ENCODE data around the genes CDK5R2, RETREG2, ABCB6, ATG9A and OBSL1.

GRCh38 chr2:218892658-218893482 lies 12.2 kb downstream of the WNT10A start:
- RRBS, result no CpG with 5 or more reads among the region's 76 CpGs

GRCh38 chr2:218959315-218960076 lies at the start of gene CDK5R2:
CDK5R2 (plus strand) TSS chr2:218959666.
- RRBS, result 3% methylated on average over 13 of the region's 70 CpGs

GRCh38 chr2:218998480-218999050 lies 5.3 kb upstream of the CRYBA2 start:
- RRBS, result no CpG with 5 or more reads among the region's 10 CpGs

DNA sequence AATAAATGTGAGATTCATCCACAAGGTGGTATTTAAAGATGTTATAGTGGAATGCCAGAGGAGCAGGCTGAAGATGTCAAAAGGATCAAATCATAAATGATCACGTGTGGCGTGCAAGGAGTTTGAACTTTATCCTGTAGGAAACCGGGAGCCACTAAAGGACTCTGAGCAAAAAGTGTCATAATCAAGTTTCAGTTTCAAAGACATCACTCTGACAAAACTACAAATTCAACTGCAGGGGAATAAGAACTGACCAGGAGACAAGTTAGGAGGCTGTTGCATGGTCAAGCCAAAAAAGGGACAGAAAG lies 19.9 kb downstream of the NHEJ1 start:
- RRBS, result no CpG with 5 or more reads among the region's 3 CpGs

DNA sequence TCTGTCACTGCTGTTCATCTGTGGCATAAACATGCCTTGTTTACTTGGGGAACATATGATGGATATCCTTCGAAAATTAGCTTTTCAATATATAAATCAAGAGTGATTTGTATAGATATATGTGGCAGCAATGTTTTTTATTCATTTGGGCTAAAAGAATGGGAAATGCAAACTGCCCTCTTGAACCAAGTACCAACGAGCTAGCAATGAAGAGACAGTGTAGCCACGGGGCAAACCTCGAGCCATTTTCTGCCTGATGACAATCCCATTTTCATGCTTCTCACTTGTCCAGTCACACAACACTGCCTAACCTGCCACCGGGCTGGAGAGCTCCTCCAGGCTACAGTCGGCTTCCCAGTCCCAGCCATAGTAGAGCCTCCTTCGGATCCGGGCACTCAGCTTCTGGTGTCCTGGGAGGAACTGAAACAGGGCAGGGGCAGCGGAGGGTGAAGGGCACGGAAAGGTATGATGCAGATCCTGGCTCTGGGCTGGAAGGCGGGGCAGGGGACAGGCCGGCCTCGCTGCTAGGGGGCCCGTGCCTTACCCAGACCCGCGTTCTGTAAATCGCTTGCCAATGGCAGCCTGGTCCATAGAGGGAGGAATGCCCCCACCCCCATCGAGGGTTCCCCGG lies 698 bp downstream of the CNPPD1 start:
- RRBS, result 3% methylated on average over 5 of the region's 19 CpGs

DNA sequence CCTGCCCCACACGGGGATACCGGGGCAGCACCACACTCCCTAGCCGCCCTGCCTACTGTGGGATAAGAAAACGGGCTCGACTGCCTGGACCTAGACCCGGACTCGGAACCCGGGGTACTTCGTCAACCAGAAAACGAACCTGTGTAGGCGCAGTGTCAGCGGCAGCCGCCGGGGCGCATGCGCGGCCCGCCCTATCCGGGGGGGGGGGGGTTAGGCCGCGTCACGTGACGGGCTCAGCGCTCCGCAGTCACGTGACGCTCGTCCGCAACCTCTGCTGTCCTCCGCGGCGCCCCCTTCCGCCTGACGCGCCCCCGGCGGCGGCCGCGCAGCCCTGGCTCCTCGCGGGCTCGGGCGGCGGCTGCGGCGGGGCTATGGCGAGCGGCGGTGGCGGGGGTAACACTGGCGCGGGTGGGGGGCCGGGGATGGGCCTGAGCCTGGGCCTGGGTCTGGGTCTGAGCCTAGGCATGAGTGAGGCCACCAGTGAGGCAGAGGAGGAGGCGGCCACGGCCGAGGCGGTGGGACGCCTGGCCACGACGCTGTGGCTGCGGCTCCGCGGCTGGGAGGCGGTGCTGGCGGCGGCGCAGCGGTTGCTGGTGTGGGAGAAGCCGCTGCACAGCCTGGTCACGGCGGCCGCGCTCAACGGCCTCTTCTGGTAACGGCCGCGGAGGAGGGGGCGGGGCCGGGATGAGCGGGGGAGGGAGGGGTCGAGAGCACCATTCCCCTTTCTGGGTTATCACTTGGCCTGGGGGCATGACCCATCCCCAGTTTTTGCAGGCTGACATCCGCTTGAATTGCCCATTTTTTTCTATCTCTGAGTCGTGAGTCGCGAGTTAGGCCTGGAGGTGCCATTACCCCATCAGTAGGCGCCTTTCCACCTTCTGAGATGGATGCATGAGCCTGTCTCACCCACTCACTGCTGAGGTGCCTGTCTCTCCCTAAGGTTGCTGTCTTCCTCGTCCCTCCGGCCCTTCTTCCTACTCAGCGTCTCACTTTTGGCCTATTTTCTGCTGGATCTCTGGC lies at the start of gene RETREG2:
Gene RETREG2 (plus strand): TSS at position 294 of the 1,020 bp plus-strand sequence.
- RRBS, result 3% methylated on average over 13 of the region's 90 CpGs

GRCh38 chr2:219207601-219208118 lies 1.1 kb downstream of the ZFAND2B start:
- RRBS, result 57% methylated on average over 6 of the region's 12 CpGs

GRCh38 chr2:219218632-219219226 lies at the start of gene ABCB6:
ABCB6 (minus strand) TSS chr2:219218958.
- RRBS, result 3% methylated on average over 12 of the region's 57 CpGs

- RRBS, result 1% methylated on average over 50 of the region's 69 CpGs
Measured at GRCh38 chr2:219228896-219229696, at the start of gene ATG9A. ATG9A (minus strand) TSS chr2:219229636.

DNA sequence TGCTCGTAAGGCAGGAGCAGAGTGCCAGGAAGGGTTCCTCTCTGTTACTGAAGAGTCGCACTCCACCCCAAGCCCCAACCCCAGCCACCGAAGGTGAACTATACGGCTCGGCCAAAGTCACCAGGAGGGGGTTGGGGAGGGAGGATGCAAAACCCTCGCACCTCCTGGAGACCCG lies 250 bp downstream of the TUBA4A start:
- RRBS, result no CpG with 5 or more reads among the region's 7 CpGs

- RRBS, result no CpG with 5 or more reads among the region's 9 CpGs
Measured at GRCh38 chr2:219280327-219280613, 1.1 kb downstream of the DNAJB2 start.

DNA sequence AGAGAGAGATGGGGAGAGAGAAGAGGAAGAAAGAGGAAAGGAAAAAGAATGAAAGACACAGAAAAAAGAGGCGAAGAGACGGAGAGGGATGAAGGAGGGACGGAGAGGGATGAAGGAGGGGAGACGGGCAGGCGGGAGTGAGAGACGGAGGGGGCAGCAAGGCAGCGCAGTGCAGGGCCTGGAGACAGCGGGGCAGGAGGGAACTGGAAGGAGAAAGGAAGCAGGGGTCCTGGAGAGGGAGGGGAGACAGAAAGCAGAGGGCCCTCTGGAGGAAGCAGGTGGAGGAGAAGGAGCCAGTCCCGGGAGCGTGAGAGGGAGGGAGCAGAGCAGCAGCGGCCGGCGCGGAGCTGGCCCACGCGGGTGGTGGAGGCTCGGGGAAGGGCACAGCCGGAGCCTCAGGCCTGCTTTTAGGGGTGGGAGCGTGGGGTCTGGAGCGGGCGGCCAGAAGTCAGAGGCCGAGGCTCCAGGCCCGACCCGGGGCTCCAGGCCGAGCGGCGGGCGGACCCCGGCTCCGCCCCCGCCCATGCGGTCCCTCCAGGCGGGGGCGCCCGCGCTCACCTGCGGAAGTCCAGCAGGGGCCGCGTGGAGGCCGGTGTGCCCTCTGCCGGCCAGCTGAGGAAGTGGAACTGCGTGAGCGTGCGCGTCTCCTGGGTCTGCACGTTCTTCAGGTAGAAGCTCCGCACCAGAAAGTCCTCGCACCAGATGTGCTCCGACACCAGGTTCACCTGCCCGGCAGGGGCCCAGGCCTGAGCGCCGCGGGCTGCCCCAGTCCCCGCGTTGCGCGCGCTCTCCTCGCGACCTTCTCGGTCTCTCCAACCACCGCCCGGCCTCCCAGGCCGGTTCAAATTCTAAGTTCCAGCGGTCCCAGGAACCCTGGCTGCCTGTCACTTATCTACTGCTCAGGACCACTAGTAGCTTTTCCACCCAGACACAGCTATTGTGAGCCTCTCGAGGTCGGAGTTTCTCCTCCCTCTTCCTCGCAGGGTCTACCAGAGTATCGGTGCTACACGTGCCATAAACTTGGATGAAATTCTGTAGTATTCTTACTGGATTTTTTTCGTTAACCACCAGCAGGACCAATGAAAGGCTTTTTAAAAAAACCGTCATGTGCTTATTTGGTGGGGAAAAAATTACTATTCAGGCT lies 14.4 kb downstream of the PTPRN start:
- RRBS, result 2% methylated on average over 29 of the region's 72 CpGs

GRCh38 chr2:219423015-219423483 lies 4.9 kb downstream of the DES start:
- RRBS, result no CpG with 5 or more reads among the region's 7 CpGs

DNA sequence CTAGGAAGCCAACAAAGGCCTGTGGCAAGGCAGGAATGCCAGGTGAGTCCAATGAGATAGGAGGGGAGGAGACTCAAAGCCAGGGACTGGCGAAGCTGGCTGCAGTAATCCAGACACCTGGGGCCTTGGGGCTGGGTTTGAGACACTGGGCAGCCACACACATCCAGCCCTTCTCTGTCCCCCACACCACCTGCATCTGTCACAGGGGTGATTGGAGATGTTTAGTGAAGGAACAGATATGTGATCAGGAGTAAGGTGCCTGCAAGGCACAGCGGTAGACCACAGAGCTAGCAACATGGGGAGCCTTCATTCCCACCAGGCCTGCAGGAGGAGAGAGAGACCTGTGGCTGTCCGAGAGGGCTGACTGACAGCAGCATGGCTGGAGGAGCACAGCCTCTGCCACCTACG lies 9.5 kb downstream of the CHPF start:
- RRBS, result no CpG with 5 or more reads among the region's 4 CpGs

DNA sequence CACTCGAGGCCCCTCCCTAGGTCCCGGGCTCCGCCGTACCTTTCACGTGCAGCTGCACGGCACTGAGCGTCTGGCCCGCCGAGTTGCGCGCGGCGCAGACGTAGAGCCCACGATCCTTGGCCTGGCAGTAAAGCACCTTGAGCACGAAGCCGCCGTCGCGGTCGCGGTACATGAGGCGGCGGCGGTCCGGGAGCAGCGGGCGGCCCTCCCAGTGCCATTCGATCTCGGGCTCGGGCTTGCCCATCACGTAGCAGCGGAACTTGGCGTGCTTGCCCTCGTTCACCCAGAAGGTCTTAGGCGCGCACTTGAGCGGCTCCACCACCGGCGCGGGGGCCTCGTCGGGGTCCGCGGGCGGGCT lies 1.2 kb downstream of the OBSL1 start:
- RRBS, result no CpG with 5 or more reads among the region's 46 CpGs

DNA sequence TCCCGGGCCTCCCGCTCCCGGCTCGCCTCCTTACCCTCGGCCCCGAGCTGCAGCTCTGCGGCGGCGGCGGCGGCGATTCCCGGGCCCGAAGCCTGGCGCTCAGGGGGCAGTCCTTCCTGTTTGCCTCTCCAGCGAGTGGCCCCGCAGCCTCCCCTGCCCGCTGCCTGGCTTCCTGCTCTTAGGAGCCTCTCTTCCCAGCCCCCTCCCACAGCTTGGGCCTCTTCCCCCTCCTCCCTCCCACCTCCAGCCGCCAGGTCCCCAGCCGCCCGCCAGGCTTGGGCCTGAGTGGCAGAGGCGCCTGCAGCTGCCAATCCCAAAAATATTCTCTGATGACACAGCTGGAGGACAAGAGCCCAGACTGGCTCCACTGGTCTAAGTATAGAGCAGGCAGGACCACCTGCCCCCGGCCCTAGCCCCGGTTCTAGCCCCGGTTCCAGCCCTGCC lies at the start of gene OBSL1:
Gene OBSL1 (minus strand): TSS at position 180 of the 444 bp plus-strand sequence.
- RRBS, result 2% methylated on average over 12 of the region's 25 CpGs

DNA sequence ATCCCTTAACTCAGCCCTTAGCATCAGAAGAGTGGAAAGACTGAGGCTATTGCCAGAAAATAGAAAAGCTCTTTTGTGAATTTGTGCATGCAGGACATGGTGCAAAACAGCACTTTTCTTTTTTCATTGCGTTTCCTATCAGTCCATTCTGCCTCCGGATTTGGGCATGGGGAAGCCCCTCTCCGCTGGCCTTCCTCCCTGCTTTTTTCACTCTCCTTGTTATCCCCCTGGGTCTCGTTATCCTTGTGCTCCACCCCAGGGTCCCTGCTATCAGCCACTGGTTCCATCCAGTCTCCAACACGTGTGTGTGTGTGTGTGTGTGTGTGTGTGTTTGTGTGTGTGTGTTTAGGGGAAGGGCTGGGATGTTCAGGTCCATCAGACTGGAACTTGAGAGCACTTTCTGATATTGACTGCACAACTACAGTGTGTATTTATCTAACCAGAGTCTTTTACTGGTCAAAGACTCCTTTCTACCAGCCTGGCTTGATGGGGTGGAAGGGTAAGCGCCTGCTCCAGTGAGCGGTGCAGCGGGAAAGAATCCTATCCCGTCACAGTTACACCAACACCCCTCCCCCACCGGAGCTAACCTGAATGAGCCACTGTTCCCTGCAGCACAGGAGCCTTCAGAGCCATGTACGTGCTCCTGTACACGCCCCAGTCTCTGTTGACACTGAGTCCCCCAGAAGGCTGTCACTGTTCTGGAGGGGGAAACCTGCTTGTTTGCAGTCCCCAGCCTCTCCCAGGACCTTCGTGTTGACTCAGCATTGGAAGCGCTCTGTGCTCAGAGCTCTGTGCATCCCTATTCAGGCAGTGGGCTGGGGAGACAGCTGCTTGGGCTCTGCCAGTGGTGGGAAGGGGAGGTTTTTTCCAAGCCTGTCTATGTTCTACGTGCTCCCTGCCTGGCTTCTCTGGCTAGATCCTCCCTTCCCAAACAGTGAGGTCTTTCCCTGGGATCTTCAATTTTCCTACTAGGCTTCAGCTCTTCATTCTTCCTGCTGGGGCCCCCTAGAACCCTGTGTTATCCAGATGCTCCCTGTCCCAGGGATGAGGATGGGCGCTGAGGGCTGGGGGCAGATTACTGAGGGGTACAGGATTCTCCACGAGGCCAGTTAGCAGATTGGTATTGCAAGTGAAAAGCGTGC lies 4.7 kb downstream of the INHA start:
- RRBS, result no CpG with 5 or more reads among the region's 18 CpGs

DNA sequence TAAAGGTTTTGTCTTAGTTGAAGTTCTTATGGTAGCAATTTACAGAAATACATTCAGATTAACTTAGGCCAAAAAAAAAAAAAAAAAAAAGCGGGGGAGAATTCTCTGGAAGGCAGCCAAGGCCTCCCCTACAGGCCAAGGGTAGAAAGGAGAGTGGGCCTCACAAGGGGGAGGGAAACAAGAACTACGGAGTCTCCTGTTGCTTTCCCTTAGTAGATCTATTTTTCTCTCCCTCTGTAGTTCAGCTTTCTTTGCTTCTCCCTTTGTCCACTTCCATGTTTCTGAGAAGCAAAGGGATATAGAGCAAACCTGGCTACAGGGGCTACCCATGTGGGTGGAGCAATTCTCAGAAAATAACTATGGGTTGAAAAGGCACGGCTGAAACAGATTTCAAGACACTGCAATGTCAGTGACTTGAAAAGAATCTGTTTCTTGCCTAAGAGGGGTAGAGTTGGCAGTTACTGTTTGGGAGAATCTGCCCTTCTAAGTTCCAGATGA lies 2.3 kb upstream of the STK11IP start:
- RRBS, result no CpG with 5 or more reads among the region's 3 CpGs

GRCh38 chr2:219601211-219601730 lies 3.6 kb downstream of the STK11IP start:
- RRBS, result no CpG with 5 or more reads among the region's 5 CpGs

DNA sequence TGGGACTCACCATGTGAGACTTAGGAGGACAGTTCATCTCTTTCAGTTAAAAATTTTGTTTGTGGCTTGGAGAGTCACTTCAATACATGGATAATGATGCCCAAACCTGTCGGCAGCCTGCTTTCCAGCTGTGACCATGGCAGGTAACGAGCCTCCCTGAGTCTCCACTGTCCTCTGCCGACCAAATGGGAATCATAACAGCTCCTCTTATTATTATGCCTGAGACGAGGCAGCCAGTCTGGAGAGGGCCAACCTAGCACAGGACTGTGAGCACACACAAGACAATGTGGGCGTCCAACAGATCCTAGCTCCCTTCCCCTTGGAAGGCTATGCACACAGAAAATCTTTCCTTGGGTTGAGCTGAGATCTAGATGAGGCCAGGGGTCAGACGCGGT lies 950 bp upstream of the SLC4A3 start:
- RRBS, result no CpG with 5 or more reads among the region's 7 CpGs

All from iris pigment epithelial cell (primary cell).